GM19240 (cell line): ENCODE measurements around a stretch of chr16.

DNA sequence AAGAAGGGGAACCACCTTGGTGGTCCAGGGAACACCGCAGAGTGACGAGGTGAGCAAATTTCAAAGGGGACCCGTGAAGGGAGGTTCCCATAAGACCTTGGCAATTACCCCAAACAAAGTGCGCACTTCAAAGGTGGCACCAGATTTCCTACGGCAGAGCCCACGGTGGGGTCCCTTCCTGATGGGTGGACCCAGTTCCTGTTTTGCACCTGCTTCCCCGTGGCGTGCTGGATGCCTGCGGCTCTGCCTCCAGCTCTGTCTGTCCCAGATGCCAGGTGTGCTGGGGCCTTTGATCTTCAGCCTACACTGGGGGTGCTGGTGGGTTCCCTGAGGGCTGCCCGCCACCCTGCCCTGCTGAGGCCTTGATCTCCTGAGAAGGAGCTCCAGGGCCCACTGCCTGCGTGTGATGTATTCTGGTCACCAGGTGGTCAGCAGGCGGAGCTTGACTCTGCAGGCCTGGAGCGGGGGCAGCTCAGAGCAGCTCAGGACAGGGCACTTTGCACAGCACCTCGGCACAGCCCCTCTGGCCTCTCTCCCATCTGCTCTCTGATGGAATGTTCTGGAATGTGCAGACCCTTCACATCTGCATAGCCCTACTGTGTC, 26.8 kb downstream of the SLC7A5 start:
- RRBS = no CpG with 5 or more reads among the region's 14 CpGs

GRCh38 chr16:87844394-87844772, 24.9 kb downstream of the SLC7A5 start:
- RRBS = no CpG with 5 or more reads among the region's 17 CpGs

- RRBS = 63% methylated on average over 7 of the region's 37 CpGs
Measured at GRCh38 chr16:87855449-87856702, 13.4 kb downstream of the SLC7A5 start.

GRCh38 chr16:87858534-87858857, 10.8 kb downstream of the SLC7A5 start:
- RRBS = no CpG with 5 or more reads among the region's 10 CpGs

DNA sequence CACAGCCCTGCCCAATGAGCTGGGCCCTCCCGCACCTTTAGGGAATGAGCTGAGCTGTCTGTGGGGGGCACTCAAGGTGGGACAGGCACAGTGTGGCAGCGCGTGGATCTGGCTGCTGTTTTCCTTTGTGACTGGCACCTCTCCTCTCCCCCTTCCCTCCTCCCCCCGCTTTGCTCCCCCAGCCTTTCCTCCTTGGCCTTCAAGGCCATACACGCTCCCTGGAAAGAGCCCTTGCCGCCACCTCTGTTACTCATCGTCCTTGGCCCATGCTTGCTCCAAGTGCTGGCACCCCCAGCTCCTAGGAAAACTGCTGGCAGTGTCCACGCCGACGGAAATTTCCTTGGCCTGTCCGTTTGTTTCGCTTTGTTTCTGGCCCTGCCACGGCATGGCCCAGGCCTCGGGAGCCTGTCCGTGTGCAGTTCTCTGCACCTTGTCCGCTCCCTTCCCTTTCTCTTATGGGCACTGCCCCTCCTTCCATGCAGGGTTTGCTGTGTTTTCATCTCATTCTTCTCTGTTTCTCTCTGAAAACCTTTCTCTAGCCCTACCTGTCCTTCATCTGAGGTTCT, 18.0 kb downstream of the CA5A start:
- RRBS = no CpG with 5 or more reads among the region's 16 CpGs

DNA sequence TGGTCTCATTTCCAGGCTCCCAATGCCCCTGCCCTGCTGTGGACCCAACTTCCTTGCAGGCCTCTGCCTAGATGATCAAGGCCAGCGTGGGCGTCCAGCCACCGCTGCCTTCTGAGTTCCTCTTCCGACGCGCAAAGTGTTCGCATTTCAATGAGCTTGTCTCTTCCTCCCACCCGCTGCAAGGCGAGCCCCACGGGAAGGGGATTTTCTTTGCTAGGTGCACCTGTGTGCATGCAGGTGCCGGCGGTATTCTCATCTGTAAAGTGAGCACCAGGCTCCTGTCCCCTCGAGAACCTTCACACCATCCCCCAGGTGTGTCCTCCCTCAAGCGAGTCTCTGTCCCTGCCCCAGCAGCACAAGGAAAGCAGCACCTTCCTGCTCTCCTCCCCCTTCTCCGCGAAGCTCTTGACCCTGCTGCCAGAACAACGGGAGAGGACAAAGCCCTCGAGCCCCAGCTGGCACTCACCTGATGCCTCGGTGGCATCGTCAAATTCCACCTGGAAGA, 10.0 kb downstream of the CA5A start:
- RRBS = no CpG with 5 or more reads among the region's 20 CpGs

DNA sequence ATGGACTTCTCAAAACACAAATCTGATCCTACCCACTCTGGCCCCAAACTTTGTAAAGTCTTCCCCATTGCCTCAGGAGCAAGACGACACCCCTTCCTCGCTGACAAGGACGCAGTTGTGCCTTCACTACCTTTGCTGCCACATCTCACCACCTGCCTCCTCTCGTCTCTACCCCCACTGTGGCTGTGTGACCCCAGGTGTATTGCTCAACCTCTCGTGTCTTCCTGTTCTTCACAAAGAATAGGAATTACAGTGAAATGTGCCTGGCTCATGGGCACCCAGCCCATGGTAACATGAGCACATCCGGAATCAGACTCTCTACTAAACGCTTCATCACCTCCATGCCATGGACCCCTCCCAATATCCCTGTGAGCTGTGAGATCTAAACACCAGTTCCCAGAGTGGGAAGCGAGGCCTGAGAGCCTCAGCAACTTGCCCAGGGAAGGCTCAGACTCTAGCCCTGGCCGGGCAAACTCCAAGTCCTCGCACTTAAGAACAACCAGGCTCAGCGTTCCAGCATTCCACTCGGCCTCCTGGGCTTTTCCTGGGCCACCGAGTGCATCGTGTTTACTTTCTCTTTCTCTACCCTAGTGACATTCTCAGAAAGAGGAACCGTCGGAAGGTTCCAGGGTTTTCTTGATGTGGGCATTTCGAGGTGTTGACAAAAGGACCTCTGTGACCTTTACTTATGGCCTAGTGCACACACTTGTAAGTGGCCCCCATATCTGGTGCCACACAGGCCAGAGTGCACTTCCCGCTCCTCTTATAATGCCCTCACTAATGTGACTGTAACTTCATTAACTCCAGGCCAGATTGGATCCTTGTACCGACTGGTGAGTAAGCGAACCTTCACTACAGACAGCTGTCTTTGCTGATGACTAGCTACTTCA, 3.3 kb upstream of the BANP start:
- RRBS = no CpG with 5 or more reads among the region's 20 CpGs

- RRBS = no CpG with 5 or more reads among the region's 4 CpGs
Measured at GRCh38 chr16:87966453-87966897, 15.2 kb downstream of the BANP start.

GRCh38 chr16:87982783-87983266, 31.6 kb downstream of the BANP start:
- RRBS = no CpG with 5 or more reads among the region's 15 CpGs

GRCh38 chr16:87986480-87986794, 35.2 kb downstream of the BANP start:
- RRBS = no CpG with 5 or more reads among the region's 4 CpGs

- RRBS = no CpG with 5 or more reads among the region's 11 CpGs
Measured at GRCh38 chr16:88170512-88170825, 212.3 kb upstream of the ZNF469 start.

- RRBS = no CpG with 5 or more reads among the region's 11 CpGs
Measured at GRCh38 chr16:88411262-88411521, 28.4 kb downstream of the ZNF469 start.

- RRBS = 79% methylated on average over 12 of the region's 26 CpGs
Measured at GRCh38 chr16:88438302-88439011, 14.6 kb upstream of the ZFPM1 start.

DNA sequence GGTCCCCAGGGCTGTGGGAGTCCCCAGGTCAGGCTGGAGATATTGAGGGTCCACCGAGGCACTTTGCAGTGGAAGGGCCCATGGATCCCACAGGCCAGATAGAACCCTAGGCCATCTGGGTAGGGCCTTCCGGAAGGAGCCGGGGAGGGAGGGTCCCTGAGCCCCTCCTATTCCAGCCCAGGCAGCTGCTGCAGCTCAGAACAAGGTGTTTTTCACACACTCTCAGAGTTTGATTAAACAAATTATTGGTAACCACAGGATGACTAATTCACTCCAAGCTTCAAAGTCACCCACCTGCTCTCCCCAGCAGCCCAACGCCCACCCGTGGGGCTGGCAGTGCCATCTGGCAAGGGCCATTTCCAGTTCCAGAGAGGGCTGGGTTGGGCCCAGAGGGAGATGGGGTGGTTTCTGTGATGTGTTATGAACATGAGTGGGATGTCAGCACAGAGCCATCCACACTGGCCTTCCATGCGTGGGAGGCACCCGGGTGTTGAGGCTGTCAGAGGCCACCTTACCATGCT, 3.8 kb downstream of the ZFPM1 start:
- RRBS = no CpG with 5 or more reads among the region's 7 CpGs

GRCh38 chr16:88464730-88465558, 11.9 kb downstream of the ZFPM1 start:
- RRBS = 71% methylated on average over 4 of the region's 24 CpGs

DNA sequence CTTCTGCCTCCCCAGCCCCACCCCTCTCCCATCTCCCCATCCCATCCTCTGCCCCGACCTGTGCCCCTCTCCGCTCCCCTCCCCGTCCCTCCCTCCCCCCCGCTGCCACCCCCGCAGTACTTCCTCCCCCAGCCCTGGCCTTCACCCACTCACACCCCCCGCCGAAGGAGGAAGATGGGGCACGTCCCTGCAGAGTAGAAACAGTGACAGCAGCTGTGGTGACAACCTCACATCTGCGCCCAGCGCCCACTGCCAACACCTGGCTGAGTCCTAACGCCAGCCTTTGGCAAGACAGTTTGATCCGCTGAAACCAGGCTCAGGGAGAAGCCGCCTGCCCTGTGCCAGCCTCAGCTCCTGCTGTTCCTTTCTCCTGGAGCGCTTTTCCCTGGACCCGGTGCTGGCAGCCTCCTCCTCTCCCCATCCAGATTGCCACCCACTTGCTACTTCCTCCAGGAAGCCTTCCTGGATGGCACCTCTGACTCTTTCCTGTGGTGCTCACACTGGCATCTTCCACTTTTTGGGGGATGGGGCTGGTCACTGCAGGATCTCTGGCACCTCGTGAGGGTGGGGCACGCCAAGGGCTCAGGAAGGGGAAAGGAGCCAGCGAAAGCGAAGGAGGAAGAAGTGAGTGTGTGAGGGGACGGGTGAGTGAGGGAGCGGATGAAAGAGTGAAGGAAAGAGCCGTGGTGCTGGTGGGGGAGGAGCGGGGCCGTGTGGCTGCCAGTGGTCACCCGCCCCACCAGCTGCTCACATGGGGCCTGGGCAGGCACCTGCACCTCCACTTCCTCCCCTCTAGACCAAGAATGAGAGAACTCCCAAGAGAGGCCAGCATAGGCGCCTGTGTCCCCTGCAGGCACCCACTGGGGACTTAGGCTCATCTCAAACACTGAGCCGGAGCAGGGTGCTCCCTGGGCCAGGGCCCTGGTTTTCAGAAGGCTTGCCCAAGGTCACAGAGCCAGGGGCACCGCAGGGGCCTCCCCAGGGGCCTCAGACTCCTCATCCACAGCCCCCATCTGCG, 27.0 kb downstream of the ZFPM1 start:
- RRBS = no CpG with 5 or more reads among the region's 29 CpGs

GRCh38 chr16:88488938-88489290, 35.8 kb downstream of the ZFPM1 start:
- RRBS = 91% methylated on average over 9 of the region's 16 CpGs

GRCh38 chr16:88498558-88499071, 45.5 kb downstream of the ZFPM1 start:
- RRBS = 98% methylated on average over 10 of the region's 23 CpGs

GRCh38 chr16:88510148-88510720, 57.2 kb downstream of the ZFPM1 start:
- RRBS = no CpG with 5 or more reads among the region's 12 CpGs

DNA sequence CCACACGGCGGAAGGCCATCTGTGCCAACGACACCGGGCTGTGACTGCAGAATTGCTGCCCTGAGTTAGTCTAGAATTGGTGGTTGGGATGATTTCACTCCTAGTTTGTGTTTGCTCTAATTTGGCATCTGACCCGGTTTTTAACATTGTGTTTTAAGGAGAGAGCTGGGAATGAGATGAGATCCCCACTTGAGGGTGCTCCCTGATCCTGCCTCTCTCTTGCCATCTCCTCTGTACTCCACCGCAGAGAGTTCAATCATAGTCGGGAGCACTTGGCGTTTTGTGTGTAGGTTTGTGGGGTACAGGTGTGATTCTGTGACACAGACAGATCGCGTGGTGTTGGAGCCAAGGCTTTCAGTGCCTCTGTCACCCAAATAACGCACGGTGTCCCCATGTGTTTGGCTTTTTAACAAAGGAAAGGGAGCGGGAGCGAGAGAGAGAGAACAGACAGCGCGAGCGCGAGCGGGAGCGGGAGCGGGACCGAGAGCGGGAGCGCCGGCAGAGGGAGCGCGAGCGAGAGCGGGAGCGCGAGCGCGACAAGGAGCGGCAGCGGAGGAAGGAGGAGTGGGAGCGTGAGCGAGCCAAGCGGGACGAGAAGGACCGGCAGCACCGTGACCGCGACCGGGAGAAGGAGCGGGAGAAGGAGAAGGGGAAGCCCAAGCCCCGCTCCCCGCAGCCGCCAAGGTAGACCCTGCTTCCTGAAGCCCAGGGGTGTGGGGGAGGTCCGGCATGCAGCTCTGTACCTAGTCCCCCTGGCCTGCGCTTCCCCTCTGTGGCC, 27.3 kb upstream of the IL17C start:
- RRBS = 99% methylated on average over 12 of the region's 50 CpGs